AG09309 (cell line): ENCODE measurements around the genes EPN2 and SLC47A2.

DNA sequence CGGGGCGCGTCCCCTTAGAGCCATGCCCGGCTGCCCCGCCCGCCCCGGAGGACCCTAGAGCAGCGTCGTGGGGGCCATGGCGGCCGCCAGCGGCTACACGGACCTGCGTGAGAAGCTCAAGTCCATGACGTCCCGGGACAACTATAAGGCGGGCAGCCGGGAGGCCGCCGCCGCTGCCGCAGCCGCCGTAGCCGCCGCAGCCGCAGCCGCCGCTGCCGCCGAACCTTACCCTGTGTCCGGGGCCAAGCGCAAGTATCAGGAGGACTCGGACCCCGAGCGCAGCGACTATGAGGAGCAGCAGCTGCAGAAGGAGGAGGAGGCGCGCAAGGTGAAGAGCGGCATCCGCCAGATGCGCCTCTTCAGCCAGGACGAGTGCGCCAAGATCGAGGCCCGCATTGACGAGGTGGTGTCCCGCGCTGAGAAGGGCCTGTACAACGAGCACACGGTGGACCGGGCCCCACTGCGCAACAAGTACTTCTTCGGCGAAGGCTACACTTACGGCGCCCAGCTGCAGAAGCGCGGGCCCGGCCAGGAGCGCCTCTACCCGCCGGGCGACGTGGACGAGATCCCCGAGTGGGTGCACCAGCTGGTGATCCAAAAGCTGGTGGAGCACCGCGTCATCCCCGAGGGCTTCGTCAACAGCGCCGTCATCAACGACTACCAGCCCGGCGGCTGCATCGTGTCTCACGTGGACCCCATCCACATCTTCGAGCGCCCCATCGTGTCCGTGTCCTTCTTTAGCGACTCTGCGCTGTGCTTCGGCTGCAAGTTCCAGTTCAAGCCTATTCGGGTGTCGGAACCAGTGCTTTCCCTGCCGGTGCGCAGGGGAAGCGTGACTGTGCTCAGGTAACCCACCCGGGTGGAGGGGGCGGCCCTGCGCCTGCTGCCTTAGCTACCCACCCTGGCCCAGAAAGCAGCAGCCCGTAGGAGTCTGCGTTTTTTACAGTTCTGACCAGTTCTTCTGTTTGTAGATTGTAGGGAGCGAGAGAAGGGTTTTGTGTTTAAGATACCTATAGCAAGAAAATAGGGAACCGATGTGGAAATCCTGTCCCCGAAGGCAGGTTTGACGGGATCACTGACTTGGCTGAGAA, 885 bp downstream of the ALKBH5 start:
- RRBS: 2% methylated on average over 27 of the region's 99 CpGs

GRCh38 chr17:18185719-18186253, 2.2 kb downstream of the ALKBH5 start:
- RRBS: no CpG with 5 or more reads among the region's 6 CpGs

DNA sequence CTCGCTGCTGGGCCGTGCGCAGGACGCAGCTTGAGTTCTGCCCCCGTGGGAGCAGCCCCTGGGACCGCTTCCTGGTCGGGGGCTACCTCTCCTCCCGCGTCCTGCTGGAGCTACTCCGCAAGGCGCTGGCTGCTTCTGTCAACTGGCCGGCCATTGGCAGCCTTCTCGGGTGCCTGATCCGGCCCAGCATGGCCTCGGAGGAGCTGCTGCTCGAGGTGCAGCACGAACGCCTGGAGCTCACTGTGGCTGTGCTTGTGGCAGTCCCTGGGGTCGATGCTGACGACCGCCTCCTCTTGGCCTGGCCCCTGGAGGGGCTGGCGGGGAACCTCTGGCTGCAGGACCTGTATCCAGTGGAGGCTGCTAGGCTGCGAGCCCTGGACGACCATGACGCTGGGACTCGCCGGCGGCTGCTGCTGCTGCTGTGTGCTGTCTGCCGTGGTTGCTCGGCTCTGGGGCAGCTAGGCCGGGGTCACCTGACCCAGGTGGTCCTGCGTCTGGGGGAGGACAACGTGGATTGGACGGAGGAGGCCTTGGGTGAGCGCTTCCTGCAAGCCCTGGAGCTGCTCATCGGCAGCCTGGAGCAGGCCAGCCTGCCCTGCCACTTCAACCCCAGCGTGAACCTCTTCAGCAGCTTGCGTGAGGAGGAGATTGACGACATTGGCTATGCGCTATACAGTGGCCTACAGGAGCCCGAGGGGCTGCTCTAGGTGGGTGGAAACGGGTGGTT, 3.8 kb downstream of the MIEF2 start:
- RRBS: 81% methylated on average over 5 of the region's 42 CpGs

DNA sequence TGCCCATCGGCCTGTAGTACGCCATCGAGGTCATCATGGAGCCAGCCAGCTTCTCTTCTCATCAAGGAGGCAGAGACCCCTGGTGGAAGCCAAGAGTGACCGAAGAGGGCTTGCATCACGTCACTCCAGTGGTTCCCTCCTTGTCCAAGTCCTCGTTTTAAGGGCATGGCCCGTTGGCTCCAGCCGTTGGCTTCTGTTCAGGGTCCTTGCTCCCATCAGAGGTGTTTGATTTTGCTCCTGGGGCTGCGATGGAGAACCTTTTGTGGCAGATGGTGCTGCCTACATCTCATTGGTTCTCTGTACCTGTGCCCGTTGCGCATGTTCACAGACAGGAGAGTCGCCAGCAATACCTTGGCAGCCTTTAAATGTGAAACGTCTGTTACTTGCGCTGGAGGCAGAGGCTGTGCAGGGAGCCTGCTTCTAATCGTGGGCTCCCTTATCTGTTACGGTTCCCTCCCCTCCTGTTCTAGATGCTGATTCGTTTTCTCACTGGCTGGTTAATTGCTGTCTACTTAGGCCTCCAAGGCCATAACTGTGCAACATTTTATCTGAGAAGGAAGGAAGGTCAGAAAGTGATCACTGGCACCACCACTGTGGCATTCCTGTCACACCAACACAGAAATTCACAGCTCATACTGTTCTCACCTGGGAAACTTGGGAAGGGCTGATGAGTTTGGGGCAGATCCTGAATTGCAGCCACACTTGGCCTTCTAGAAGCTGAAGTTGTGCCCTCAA, 9.6 kb downstream of the SMCR8 start:
- RRBS: no CpG with 5 or more reads among the region's 17 CpGs

- RRBS: no CpG with 5 or more reads among the region's 9 CpGs
These were observed 10.9 kb downstream of the SMCR8 start for GRCh38 chr17:18325801-18326502.

DNA sequence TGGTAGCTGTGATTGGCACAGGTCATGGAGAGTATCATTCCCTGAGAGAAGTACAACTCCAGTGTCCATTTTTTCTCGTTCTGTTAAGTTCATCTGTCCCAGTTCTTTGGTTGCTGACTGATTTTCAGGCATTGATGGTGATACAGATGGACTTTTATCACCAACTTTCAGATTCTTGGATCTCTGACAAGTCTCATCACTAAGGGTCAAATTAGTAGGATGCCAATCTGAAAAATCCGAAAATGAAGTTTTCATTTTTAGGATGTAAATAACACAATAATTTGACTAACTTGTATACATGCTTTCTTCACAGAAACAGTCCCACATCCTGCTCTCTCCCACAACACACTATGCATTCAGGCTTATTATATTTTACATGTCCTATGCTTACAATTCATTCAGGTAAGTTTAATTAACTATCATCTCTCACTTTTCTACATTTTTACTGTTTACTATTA, 34.1 kb downstream of the TBC1D28 start:
- RRBS: no CpG with 5 or more reads among the region's 2 CpGs

GRCh38 chr17:18634416-18634871, 9.7 kb downstream of the TBC1D28 start:
- RRBS: no CpG with 5 or more reads among the region's 15 CpGs

DNA sequence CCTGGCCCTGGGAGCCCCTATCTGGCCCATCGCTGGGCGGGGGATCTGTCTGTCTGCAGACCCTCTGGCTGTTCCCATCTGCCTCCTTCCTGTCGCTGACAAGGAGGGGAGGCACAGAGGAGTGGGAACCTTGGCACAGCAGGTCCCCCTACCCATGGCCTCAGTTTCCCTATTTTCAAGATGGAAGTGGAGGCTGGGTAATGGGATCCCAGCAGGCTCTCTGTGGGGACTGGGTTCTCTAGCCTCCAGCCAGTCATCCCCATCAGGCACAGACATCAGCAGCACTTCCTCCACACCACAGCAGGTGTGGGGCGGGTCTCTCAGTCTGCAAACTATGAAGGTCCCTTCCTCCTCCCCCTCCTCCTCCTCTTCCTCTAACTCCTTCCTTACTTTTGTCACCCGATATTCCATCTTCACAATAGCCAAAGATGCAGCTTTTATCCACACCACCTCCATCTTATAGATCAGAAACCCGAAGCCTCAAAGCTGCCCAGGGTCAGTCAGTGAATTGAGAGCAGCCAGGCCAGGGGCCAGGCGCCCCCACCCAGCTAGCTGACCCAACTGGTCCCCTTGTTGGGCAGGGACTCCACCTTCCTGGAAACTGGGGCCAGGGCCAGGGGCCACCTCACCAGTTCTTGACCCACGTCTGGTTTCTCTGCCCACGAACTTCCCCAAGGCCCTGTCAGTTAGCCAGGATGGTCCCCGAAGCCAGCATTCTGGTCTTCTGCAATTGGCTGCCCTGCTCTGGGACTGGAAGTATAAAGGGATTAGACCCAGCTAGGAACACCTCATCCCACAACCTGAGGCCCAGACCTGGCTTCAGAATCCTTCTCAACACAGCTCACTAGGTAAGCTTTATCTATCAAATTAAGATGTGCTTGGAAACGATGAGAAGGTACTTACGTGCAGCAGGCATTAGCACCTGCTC, 2.5 kb downstream of the FAM83G start:
- RRBS: no CpG with 5 or more reads among the region's 12 CpGs

DNA sequence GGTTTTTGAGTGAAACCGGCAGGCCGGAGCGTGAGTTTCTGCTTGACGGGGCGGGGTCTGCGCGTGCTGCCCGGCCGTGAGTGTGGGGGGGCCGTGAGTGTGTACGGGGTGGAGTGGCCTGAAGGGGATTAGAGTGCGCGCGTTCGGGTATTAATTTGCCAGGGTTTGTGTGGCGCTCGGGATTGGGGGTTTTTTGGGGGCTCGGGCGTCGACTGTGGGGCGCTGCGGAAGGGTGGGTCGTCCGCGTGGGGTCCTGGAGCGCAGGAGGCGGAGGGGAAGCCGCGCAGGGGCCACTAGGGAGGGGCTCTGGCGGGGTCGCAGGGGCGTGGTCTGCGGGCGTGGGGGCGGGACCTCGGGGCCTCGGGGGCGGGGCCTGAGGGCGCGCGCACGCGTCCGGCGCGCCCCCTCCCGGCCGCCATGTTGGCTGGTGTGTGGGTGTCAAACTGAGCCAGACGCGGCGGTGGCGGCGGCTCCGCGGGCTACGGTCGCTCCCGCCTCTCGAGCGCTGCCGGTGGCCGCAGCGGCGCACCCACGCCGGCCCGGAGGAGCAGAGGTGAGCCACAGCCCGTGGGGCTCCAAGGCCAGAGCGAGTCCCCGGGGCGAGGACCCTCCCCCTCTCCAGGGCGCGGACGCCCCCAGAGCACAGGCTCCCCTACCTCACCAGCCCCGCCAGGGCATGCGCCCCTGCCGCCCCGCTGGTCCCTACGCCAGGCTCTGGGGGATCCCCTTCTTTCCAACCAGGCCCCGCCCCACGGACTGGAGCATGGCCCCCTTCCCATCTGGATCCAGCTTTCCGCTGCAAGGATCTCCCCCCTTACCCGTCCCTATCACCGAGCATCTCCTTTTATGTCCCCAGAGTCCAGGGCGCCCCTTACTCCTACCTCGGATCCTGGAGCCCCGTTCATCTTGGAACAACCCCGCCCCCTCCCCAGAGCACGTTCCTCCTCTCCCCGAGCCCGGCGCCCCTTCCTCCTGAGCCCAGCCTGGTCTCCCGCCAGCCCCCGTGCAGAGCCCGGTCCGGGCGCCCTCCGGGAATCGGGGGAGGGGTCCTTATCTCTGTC, at the start of gene EPN2:
Gene EPN2, plus strand, starts transcription at position 388 of the 1,061 bp plus-strand sequence.
- RRBS: 4% methylated on average over 9 of the region's 99 CpGs

- RRBS: no CpG with 5 or more reads among the region's 4 CpGs
These were observed 34.4 kb downstream of the EPN2 start for GRCh38 chr17:19271602-19271942.

DNA sequence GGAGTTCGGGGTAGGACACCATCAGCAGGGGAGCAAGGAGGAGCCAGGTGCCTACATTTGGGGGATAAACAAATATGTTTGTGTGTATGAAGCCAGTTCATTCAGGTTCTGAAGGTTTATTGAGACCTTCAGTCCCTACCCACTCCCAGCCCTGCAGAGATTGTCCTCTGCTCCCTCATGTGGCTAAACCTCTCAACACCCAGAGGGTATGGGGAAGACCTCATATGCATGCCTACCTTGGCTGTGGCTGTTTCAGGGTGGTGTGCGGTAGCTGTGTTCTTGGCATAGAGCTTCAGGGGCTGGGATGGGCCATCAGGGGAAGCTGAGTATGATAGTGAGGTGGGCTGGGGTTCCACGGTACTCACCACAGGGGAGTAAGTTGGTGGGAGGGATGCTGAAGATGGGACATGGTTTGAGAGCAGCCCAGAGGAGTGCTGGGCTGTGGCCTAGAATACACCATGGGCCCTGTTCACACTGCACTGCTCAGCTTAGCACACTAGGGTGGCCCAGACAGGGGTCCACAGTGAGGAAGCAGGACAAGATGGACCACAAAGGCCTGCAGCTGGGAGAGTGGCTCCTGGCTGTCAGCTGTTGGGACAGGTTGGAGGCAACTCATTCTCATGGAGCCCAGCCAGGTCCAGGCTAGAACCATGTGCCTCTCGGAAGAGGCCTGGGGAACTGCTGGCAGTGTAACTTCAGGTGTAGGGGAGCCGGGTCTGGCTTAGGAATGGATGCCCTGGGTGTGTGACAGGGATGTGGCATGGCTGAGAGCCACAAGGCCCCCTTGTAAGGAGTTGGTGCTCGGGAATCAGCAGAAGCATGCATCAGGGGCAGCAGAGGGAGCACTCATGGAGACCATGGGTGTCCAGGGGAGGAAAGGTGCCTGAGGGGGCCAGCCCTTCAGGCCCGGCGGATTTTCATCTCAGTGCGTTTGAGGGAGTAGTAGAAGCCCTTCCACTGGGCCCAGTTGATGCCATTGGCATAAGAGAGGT, 3.1 kb downstream of the MFAP4 start:
- RRBS: no CpG with 5 or more reads among the region's 9 CpGs

DNA sequence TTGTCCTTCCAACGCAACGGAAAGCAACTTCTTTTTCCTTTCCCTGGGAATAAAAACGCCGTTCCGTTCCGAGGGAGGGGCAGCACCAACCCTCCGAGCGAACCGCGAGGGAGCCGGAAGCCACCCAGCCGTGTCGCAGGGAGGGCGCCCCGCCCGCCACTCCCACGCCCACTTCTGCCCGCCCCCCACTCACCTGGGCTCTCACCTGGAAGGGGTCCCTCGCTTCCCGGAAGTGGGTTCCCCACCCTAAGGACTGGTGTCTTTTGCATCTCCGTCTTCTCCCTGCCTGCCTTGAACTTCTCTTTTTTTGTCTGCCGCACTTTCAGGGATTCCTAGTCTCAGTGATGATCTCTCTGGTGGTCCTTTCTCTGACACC, 25.3 kb upstream of the SLC47A1 start:
- RRBS: 4% methylated on average over 4 of the region's 22 CpGs

DNA sequence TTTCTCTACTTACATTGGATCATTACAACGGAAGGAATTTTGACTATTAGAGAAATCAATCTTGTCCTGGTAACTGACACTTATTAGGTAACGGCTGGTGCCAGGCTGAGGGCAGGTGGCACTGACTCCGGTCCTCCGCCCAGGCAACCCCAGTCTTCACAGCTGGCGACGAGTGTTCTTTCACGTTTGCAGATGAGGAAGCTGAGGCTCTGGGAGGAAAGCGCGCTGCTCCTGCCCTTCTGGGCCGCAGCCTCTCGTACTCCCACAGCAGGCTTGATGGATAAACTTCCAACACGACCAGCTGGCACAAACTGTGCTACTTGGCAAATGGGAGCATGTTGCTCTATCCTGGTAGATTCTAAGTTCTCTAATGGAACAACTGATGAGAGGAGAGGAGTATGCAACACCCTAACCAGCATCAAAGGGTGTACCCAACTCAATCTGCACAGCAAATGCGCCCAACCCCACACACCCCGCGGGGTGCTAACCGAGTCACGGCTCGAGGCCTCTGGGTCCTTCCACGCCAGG, 588 bp upstream of the SLC47A1 start:
- RRBS: no CpG with 5 or more reads among the region's 19 CpGs

- RRBS: no CpG with 5 or more reads among the region's 16 CpGs
These were observed 6.1 kb downstream of the SLC47A1 start for GRCh38 chr17:19539600-19540333.

DNA sequence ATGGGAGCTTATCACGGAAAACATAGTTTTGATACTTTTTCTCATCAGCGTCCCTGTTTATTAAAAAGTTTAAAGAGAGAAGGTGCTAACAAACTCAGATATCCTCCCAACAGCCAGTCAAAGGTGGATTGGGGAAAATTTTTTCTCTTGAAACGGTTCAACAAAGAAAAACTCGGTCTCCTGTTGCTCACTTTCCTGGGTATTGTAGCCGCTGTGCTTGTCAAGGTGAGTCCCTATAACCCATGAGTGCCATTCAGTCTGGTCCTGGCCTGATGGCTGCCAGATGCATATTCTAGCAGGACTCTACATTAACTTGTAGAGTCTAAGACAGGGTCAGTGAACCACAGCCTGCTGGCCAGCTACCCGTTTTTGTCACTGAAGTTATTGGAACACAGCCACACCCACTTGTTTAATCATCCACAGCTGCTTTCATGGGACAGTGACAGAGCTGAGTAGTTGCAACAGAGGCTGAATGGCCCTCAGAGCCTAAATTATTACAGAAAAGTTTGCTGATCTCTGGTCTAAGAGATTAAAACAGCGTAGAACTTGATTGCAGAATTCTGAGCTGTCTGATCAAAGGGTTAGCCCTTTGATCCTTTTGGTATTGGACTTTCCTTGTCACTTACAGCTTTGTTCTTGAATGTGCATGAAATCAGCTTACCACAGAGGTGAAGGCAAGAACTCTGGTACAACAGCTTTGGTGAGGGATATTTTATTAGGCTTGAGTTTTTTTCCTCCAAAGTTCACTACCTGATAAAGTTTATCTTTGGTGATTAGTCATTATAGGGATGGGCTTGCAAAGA, 23.4 kb downstream of the ALDH3A2 start:
- RRBS: no CpG with 5 or more reads among the region's 7 CpGs

DNA sequence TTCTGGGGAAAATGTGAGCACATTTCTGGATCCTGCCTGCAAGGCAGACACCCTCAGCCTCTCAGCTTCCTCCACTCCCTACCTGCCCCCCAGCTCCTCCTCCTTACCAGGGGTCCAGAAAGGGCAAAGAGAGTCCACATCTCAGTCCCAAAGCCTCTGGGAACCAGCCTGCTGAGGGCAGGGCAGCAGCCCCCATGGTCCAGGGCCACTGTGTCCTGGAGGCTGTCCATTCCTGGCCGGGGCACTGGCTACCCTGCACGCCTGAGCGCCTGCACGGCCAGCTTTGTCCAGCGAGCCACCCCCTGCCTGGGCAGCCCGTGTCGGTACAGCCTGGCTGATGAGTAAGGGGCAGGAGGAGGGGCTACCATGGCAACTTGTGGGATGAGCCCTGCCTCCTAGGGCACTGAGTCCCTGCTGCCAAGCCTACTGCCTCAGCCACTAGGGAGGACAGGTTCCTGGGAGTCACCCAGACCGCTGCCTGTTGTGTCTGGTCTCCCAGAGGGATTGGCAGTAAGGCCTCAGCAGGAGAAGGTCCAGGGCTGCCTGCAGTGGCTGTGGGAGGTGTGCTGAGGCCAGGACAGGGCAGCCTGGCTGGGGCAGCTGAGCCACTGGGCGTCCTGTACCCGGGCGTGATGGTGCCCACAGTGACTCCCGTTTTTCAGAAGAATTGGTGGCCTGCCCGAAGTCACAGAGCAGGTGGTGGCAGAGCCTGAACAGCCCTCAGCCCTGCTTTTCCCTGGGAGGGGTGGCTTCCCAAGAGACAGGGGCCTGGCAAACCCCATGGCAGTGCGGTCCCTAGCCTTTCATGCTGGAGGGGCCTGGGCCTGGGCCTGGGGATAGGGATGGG, at the start of gene SLC47A2:
Gene SLC47A2, minus strand, starts transcription at position 259 of the 847 bp plus-strand sequence.
- RRBS: no CpG with 5 or more reads among the region's 14 CpGs

GRCh38 chr17:19727143-19727970, 11.0 kb upstream of the SLC47A2 start:
- RRBS: no CpG with 5 or more reads among the region's 7 CpGs

DNA sequence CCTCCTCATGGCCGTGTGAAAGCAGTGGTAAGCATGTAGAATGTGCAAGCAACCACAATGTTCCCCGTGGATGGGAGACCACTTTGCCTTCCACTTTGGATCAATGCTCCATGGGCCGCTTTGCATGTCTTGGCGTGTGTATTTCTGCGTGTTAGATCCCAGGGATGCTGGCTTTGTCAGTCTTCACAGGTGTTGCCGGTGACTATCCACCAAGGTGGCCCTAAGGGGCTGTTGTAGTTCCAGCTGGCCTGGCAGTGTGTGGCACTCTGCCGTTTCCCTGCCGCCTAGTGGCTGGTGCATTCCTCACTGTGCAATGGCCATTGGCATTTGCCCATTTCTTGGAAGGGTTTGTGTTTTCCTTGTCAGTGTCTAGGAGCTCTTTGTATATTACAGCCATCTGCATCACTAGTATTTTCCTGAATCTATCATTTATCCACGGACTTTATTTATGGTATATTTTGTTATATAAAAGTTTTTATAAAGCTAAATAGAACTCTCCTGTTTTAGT, 5.7 kb upstream of the ALDH3A1 start:
- RRBS: no CpG with 5 or more reads among the region's 9 CpGs

- RRBS: no CpG with 5 or more reads among the region's 8 CpGs
These were observed 47.9 kb upstream of the ALDH3A1 start for GRCh38 chr17:19795946-19796353.